Mesenchymal stem cell of the bone marrow (primary cell): Measurements from ENCODE around the gene MARCHF1.

DNA sequence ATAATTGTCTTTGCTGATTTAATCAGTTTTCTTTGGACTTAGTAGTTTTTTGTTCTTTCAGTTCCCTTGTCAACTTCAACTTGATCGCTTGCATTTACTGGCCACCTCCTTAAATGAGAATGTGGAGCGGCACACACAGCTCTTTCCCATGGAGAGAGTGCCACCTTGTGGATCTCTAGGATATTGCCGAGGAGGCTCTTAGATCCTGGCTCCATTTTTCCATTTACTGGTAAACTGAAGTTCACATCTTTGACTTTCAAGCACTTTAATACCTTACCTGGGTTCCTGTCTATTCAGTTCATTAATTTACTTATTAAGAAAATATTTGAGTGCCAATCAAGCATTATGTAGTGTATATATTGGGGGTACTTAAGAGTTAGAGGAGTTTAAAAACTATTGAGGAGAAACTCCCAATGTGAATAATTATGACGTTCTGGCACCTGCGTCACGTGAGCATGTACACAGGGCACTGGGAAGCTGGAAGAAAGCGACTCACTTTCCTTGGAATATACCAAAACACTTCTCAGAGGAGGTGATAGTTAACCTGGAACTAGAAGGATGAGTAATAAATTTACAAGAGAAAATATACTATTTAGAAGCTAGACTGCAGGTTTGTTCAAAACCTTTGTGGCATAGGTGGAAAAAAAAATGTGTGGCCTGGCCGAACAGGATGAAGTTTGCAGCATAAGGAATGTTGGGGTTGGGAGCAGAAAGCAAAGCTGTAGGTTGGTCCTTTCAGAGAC is 100.3 kb downstream of the RAPGEF2 start:
- CAGE, long polyA plus RNA: no peak

DNA sequence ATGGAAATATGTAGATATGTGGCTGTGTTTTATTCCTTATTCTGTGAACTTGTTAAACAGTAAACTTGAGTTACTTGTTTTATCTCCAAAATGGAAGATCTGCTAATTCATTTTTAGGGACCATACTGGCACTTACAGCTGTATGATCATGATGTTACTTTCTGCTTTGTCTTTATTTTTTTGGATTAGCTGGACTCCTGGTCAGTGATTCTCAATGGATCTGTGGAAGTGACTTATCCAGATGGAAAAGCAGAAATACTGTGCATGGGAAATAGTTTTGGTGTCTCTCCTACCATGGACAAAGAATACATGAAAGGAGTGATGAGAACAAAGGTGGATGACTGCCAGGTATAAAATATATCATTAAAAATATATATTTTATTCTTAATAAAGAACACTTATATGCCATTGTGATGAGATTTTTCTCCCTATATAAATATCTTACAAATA is 220.4 kb downstream of the RAPGEF2 start:
- CAGE, long polyA plus RNA: no peak

DNA sequence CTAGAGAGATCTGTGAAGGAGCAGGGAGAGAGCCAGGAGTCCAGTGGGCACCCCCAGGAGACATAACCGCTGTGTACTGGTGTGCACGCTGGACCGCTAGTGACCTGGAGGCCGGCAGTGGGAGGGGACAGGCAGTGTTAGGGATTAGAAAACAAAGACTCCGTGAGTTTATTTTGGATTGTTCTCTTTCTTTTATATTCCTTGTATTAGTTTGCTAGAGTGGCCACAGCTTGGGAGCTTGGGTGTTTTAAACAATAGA is 266.3 kb downstream of the RAPGEF2 start:
- CAGE, long polyA plus RNA: no peak

- CAGE, long polyA plus RNA: no peak
These were observed 586.0 kb downstream of the FSTL5 start for GRCh38 chr4:161577796-161578260.

DNA sequence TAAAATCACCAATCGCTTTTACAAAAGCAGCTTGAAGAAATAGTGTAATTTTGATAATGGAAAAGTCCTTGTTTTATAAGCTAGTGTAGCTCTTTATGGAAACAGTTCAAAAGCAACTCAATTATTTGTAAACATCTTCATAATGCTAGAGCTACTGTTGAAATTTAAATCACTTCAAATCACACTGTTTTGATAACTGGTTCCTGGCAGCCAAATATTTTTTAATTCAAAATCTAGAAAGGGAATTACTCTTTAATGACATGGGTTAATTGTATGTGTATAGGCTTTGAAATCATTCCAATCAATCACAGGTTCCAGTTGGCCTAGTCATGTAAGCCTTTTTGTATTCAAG is 33.8 kb downstream of the TKTL2 start:
- CAGE, long polyA plus RNA: no peak

- CAGE, long polyA plus RNA: no peak
These were observed 171.0 kb downstream of the TMA16 start for GRCh38 chr4:163665552-163665762.

DNA sequence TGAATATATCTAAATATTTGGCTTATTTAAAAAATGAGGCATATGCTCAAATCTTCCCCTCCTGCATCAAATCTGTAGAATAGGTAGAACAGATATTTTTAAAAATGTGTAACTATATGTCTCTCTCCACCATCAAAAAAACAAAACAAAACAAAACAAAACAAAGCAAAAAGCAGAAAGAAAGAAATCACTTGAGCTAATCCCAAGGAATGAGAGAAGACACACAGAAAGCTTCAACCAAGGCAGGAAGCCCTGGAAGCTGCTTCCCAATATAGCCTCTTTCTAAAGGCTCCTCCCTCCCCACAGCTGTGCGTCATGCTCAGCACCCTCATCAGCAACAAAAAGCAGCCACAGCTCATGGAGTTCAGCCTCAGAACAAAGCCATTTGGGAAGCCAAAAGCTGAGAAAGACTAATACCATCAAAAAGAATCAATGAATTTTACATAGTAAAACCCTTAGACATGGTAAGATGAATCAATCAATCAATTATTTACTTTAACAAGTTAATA is 131.6 kb downstream of the MARCHF1 start:
- CAGE, long polyA plus RNA: no peak

DNA sequence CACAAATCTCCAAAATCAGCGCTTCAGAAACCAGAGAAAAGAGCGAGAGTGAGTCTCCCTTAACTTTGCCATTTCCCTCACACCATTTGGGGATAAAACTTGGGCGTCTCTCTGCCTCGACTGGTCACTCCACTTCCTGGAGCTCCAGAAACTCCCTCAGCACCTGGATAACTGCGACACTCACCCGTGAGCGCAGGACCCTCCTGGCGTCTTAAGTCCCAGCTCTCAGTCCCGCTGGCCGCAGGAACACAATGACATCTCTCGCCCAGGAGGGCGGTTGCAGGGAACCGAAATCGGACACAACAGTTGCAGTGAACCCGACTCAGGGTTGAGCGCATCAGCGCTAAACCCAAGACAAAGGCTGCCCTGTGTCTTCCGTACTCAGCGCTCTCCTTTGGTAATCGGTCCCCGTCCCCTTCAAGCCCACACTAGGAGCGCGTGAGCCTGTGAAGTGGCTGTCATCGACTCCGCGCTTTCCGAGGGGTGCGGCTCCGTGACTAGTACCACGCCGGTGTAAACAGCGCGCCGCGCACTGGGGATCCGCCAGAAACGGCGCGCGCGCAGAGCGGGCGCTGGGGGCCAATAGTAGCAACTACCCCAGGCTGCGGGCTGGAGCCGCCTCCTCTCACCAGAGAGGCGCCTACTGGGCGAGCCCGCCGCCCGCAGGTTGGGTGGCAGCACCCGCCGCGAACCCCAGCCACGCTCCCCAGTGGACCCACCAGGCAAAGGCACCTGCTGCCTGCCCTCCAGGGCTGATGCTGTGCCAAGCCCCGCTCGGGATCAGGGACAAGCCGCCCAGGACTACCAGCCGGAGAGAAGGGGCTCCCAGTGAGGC is 599 bp downstream of the MARCHF1 start:
- CAGE, long polyA plus RNA: no peak

- CAGE, long polyA plus RNA: no peak
These were observed at the start of gene MARCHF1 for GRCh38 chr4:164383838-164384249. Gene MARCHF1, minus strand, starts transcription at chr4:164384019.

DNA sequence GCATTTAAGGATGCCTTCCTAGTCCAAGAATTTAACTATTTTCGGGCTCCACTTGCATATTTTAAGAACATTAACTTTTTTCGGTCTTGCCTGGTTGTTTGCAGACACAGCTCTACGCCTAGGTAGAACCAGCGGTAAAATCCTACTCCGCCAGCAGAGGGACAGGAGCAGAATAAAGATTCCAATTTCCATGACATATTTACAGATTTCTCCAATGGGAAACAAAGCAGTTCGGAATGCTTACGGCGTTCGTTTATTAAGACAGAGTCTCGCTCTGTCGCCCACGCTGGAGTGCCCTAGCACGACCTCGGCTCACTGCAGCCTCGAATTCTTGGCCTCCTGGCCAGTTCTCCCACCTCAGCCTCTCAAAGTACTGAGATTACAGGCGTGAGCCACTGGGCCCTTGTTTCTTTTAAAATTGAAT is 432 bp upstream of the TMEM192 start:
- CAGE, long polyA plus RNA: no peak

GRCh38 chr4:165247834-165248726 is 31.4 kb downstream of the GK3 start:
- CAGE, long polyA plus RNA: no peak

- CAGE, long polyA plus RNA: no peak
These were observed 2.8 kb downstream of the MSMO1 start for GRCh38 chr4:165330104-165330773.

DNA sequence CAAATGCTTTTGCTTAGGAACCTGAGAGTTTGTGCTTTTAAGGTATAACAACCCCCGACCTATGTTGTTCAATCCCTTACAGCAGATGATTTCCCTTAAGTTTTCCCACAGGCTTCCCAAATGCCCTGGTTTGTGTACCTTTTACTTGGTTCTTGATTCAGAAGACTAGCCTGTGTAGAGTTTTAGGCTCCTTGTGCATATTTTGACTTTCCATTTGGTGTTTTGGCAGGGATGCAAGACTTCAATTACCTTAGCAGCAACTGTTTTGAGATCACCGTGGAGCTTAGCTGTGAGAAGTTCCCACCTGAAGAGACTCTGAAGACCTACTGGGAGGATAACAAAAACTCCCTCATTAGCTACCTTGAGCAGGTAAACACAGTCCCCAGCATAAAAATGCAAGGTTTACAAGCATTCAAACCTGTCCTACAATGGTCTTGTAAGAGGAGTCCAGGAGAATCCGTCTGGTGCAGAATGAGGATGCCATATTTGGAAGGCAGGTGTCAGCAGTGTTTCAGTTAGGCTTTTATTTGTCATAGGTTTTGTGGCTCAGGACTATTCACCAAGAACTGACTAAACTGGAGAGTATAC is 108.5 kb downstream of the CPE start:
- CAGE, long polyA plus RNA: no peak

GRCh38 chr4:166042442-166043019 is 169.5 kb downstream of the TLL1 start:
- CAGE, long polyA plus RNA: no peak

DNA sequence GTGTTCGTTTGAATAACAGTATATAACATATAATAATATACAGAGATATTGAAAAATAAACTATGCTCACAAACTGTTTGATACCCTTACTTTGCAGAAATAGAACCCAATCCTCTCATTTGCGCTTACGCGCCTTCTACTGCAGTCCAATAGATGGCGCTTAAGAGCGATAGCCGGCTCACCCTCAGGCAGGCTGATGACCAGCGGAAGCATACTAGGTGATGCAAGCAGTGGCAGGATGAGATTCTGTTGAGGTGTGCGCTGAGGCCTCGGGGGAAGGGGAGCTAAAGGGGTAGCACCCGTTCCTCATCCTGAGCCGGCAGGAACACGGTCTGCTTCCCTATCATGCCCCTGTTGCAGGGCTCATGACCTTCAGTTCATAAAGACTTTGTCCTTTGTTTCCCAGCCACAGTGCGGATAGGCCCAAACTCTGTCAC is 628.9 kb downstream of the TLL1 start:
- CAGE, long polyA plus RNA: no peak

DNA sequence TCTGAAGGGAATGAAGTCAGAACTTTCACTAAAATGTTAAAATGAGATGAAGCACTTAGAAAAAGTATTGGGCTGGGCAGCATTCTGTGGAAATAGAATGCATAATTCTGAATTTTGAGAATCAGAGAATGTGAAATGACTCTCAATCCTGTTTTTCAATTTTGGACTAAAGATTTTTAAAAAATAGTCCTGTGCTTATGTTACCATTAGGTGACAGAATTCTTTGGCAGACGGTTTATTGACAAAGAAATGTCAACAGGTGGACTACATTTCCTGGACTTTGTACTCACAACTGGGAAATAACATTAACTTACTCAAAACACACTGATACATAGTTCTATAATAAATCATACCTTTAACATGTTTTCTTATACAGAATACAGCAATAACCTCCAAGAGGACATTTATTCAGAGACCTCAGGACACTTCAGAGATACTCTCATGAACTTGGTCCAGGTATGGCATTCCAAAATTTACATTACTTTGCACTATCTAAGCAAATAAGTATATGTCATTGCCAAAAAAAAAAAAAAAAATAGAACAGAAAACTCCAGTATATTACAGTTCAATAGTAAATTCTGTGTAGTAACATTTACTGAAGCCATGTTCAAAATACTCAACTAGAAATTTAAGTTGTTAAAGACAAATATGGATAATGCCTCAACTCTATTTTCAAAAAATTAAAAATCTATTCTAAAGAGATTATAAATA is 72.7 kb downstream of the ANXA10 start:
- CAGE, long polyA plus RNA: no peak

GRCh38 chr4:168498152-168498694 is 1.4 kb downstream of the PALLD start:
- CAGE, long polyA plus RNA: no peak

DNA sequence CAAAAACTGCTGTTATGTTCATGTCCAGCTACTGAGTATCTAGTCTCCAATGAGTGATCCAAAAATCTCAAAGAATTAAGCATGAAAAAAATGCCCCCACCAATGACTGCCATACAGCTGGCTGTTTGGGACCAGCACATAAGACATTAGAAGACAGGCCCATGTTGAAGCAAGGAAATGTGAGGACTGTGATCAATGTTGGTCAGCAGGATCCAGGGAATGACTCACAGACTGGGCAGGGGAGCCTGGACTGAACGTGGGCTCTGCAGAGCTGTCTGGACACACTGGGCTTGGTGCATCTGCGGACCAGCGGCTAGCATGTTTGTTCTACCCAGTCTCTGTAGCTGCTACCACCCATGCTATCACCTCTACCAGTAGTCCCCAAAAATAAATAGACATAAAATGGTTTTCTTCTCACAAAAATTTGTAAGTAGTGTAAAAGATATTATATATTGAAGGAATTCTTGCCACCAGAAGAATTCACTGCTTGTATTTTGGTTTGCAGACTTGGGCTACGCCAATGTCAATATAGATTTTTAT is 108.6 kb downstream of the PALLD start:
- CAGE, long polyA plus RNA: no peak

DNA sequence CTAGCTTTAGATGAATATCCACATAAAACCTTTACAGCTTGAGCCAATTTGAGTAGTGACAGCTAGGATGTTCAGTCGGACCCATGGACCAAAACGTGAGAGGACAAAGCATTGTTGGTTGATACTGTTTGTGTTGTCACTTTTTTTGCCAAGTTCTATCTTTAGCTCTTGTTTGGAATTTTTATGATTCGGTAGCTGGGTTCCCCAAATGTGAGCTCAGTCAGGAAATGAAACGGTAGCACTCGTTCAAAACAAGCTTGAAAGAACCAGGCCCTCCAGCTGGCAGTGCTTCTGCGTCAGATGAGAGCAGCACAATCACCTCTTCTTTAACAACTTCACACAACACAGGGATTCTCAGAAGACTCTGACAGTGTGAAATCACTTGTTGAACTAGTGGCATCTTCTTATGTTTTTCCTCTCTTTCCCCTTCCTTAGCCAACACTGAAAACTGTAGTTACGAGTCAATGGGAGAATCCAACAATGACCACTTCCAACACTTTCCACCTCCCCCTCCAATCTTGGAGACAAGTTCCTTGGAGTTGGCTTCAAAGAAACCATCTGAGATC is 214.4 kb downstream of the PALLD start:
- CAGE, long polyA plus RNA: no peak

- CAGE, long polyA plus RNA: no peak
These were observed 187.7 kb downstream of the CBR4 start for GRCh38 chr4:168822216-168822968.